SK-N-SH (cell line): ENCODE measurements around the gene ANKMY1.

DNA sequence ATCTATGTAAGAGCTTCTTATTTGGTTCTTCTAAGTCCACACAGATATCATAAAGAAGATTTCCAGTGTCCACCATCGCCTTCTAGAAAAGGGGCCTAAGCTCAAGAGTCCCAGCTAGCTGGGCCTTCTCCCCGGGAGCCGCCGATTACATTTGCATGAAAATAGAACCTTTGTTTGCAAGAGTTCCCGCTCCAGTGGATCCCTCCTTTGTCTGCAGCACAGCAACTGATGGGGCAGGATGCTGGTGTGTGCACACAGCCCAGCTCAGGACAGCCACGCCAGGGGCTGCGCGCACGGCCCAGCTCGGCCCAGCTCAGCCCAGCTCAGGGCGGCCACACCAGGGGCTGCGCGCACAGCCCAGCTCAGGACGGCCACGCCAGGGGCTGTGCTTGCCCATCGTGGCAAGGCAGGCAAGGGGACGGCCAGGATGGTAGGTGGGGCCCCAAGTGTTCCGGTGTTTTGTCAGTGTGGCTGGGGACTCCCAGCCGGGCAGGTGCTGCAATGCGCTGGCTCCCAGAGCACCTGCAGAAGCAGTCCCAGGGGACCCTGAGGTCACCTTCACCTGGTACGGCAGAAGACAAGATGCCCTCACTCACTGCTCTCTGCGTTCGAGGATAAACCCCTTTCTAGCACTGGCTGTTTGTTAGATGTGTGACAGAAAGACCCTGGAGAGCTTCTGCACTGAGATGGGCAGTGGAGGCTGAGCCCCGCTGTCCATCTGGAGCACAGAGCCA lies 108.9 kb downstream of the HDAC4 start:
- RRBS = no CpG with 5 or more reads among the region's 24 CpGs
CAGE:
- cytosol, long polyA plus RNA = no peak
- long polyA plus RNA = no peak
- nucleus, long polyA plus RNA = no peak

DNA sequence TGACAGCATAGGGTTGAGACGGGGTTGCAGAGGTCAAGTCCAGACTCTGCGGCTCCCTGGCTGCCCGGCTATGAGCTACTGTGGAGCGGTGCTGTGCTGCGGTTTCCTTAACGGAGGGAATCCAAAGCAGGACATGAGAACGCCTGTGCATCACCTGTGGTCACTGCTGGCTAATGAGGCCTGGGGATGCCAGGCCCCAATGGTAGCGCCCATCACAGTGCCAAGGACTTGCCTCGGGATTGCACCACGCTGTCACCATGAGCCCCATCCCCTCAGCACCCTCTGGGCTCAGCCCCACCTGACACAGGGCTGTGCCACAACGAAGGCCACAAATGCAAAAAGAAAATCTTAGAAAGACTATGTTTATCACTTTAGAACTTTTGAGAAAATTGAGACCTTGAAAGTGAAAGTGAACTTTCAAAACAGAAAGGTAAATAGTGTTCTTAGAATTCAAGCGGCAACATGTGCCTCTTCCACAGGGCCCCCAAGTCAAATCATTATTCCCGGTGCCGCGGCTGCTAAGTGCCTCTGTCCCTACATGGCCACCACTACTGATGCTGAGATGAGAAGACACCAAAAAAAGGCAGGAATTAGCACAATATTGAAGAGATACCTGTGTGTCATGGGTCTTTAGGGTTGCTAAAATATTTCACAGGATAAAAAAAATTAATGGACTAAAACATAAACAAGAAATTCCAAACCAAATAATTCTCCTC lies 103.2 kb downstream of the HDAC4 start:
- RRBS = no CpG with 5 or more reads among the region's 15 CpGs
CAGE:
- cytosol, long polyA plus RNA = no peak
- long polyA plus RNA = no peak
- nucleus, long polyA plus RNA = no peak

DNA sequence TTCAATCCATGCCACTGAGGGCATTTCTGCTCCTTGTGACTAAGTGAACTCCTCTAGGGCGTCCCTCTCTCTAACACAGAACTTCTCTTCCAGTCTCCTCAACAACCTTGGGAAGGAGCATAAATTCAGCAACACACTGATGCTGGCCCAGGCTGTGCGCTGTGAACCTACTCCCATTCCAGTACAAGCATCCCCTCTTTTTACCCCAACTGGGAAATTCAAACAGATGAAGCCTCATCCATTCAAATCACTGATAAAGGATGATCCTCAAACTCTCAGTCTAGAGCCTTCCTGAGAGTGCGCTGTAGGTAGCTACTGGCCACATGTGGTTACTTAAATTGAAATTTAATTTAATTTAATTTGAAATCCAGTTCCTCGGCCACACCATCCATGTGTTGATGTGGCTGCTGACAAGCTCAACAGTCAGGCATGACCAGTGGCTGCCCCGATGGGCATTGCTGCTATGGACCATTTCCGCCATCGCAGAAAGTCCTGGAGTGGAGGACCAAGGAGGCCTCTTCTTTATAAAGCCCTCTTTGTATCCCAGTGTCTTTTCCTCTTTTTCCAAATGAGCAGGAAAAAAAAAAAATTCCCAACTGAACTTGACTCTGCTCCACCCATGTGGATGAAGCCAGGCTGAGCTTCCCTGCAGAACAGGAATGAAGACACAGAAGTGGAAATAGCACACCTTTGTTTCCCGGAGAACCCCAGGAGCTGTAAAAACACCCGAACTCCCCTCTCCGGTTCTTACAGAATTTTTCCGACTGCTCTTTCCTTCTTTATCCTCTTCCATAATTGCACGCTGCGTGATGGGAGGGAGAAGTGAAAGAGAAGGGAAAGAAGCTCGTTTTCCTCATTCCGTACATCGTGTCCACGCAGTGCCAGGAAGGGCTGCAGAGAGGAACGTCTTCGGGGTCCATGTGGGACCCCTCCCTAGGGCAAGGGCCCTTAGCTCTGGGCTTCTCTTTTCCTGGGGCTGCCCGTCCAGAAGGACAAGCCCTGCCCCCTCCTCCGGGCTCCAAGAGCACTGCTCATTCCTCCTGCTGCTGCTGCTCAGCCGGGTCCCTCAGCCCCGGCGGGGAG lies 100.5 kb downstream of the HDAC4 start:
- RRBS = 100% methylated on average over 3 of the region's 24 CpGs
CAGE:
- cytosol, long polyA plus RNA = no peak
- long polyA plus RNA = no peak
- nucleus, long polyA plus RNA = no peak

- RRBS = no CpG with 5 or more reads among the region's 17 CpGs
CAGE:
- cytosol, long polyA plus RNA = no peak
- long polyA plus RNA = no peak
- nucleus, long polyA plus RNA = no peak
Observed at GRCh38 chr2:239305582-239306248, 95.1 kb downstream of the HDAC4 start.

- RRBS = no CpG with 5 or more reads among the region's 4 CpGs
CAGE:
- cytosol, long polyA plus RNA = no peak
- long polyA plus RNA = no peak
- nucleus, long polyA plus RNA = no peak
Observed at GRCh38 chr2:239310258-239310702, 90.5 kb downstream of the HDAC4 start.

GRCh38 chr2:239400349-239400705 lies 493 bp downstream of the HDAC4 start:
- RRBS = 1% methylated on average over 48 of the region's 62 CpGs
CAGE:
- cytosol, long polyA plus RNA = no peak
- long polyA plus RNA = no peak
- nucleus, long polyA plus RNA = no peak

GRCh38 chr2:239409986-239410427 lies 9.2 kb upstream of the HDAC4 start:
- RRBS = no CpG with 5 or more reads among the region's 7 CpGs
CAGE:
- cytosol, long polyA plus RNA = no peak
- long polyA plus RNA = no peak
- nucleus, long polyA plus RNA = no peak

GRCh38 chr2:239465183-239466243 lies 64.7 kb upstream of the HDAC4 start:
- RRBS = 68% methylated on average over 5 of the region's 29 CpGs
CAGE:
- cytosol, long polyA plus RNA = no peak
- long polyA plus RNA = no peak
- nucleus, long polyA plus RNA = no peak

- RRBS = 68% methylated on average over 5 of the region's 12 CpGs
CAGE:
- cytosol, long polyA plus RNA = no peak
- long polyA plus RNA = no peak
- nucleus, long polyA plus RNA = no peak
Observed at GRCh38 chr2:239751658-239752040, 273.5 kb downstream of the NDUFA10 start.

GRCh38 chr2:239911992-239912649 lies 113.0 kb downstream of the NDUFA10 start:
- RRBS = no CpG with 5 or more reads among the region's 14 CpGs
CAGE:
- cytosol, long polyA plus RNA = no peak
- long polyA plus RNA = no peak
- nucleus, long polyA plus RNA = no peak

- RRBS = no CpG with 5 or more reads among the region's 3 CpGs
CAGE:
- cytosol, long polyA plus RNA = no peak
- long polyA plus RNA = no peak
- nucleus, long polyA plus RNA = no peak
Observed at GRCh38 chr2:240236929-240237206, 96.4 kb upstream of the OTOS start.

DNA sequence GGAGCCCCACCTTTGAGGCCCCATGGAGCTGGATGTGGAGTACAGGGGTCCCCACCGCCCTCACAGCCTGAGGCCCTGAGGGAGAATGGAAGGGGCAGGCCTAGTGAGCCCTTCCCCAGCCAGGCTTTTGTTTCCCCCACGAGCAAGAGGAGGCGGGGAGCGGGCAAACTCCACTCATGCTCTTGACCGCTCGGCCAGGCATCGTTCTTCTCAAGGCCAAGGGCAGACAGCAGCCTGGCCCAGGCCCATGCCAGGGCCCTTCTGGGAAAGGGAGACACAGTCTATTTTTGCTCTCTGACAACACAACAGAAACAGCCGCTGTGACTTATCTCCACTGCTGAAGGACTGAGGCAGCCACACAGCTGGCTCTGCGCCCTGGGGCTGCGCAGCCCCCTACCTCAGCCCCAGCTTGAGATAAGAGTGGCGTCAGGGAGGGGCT lies 118.7 kb upstream of the OTOS start:
- RRBS = no CpG with 5 or more reads among the region's 11 CpGs
CAGE:
- cytosol, long polyA plus RNA = no peak
- long polyA plus RNA = no peak
- nucleus, long polyA plus RNA = no peak

GRCh38 chr2:240259530-240260301 lies 119.3 kb upstream of the OTOS start:
- RRBS = no CpG with 5 or more reads among the region's 13 CpGs
CAGE:
- cytosol, long polyA plus RNA = no peak
- long polyA plus RNA = no peak
- nucleus, long polyA plus RNA = no peak

DNA sequence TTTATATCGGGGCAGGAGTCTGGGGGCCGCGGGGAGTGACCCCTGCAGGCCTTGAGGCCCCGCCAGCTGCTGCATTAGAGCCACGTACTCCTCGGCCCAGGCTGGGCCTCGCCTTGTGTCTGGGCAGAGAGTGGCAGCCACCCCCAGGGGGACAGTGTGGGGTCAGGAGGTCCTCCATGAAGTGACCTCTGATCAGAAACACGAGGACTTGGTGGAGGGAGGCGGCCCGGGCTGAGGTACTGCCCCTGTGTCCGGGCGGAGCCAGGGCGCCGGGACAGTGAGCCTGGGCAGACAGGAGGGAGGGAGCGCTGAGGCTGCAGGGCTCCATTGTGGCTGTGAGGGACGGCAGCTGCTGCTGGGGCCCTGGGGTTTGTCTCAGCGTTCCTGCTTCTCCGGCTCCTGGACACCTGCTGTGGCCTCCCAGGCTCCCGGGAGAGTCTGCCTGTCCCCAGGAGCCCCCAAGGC lies 24.2 kb downstream of the GPC1 start:
- RRBS = no CpG with 5 or more reads among the region's 19 CpGs
CAGE:
- cytosol, long polyA plus RNA = no peak
- long polyA plus RNA = no peak
- nucleus, long polyA plus RNA = no peak

GRCh38 chr2:240464623-240465159 lies 29.2 kb downstream of the GPC1 start:
- RRBS = no CpG with 5 or more reads among the region's 28 CpGs
CAGE:
- cytosol, long polyA plus RNA = no peak
- long polyA plus RNA = no peak
- nucleus, long polyA plus RNA = no peak

DNA sequence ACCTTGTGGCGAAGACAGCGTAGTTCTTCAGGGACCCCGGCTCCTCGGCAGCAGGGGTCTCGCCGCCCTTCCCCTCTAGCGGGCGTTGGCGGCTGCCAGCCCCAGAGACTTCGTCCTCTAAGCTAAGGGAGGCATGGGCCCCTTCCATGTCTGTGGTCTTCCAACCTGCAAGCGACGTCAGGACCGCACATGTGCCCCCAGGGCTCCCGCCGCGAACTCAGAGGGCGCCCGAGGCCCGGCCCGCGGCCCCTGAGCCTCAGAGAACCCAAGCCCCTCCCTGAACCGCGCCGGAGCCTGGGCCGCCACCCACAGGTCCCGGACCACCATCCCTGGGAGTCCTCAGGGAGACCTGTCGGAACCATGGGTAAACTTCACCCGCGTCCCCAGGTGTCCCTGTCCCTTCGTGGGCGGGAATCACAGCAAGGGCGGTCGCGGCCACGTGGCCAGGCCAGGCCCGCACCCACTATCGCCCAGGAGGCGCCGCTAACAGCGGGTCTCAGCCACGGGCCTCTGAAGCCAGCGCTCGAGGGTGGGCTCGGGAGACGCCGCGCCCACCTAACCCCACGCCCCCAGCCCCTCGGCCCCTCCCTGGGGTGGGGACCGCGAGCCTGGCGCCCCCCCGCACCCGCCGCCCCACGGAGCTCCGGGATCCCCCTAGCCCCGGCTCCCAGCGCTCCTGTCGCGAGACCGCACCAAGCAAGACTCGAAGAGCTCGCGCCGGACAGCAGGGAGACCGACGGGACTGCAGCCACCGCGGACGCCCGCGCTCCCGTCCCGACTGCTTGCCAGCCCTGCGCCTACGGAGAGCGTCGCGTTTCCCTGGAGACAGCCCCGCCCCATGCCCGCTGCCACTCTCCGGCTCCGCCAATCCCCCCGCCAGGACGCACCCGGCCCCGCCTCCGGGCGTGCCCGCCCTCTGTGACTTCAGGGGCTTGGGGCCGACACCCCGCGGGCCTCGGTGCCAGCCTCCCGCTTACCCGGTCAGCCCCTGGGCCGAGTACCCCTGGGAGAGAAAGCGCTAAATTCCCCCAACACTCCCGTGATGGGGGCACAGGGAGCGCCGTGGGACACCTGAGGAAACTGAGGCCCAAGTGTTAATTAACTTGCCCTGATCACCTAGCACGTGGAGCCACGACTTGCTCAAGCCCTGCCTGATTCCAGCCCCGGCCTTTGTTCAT lies at the start of gene ANKMY1:
ANKMY1 (minus strand) TSS at position 801 of the 1,178 bp plus-strand sequence.
- RRBS = 22% methylated on average over 26 of the region's 105 CpGs
CAGE:
- cytosol, long polyA plus RNA = no peak
- long polyA plus RNA = no peak
- nucleus, long polyA plus RNA = no peak

- RRBS = no CpG with 5 or more reads among the region's 2 CpGs
CAGE:
- cytosol, long polyA plus RNA = no peak
- long polyA plus RNA = no peak
- nucleus, long polyA plus RNA = no peak
Observed at GRCh38 chr2:240559663-240560060, 495 bp upstream of the DUSP28 start.

GRCh38 chr2:240565371-240566124 lies 2.7 kb upstream of the RNPEPL1 start:
- RRBS = no CpG with 5 or more reads among the region's 25 CpGs
CAGE:
- cytosol, long polyA plus RNA = no peak
- long polyA plus RNA = no peak
- nucleus, long polyA plus RNA = no peak

DNA sequence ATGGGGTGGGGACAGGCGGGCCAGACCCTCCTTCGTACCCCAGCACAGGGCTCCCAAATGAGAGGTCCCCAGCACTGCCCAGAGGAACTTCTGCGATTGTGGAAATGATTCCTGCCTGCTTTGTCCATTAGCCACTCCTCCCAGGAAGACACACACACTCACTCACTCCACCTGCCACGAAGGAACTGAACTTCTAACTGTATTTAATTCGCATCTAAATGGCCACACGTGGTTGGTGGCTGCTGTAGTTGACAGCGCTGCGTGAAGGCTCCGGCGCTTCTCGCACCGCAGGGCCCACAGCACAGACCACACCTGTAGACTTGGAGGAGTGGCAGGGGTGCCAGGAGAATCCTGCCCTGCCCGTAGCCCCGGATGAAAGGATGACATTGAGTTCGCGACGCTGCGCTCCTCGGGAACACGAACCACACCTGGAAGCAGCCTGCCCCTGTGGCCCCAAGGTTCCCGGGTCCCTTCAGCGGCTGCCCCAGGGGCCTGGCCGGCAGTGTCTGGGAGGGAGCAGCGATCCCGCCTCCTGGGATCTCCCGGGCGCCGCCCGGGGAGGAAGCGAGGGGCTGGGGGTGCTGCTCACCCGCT lies 501 bp upstream of the RNPEPL1 start:
- RRBS = 3% methylated on average over 18 of the region's 31 CpGs
CAGE:
- cytosol, long polyA plus RNA = no peak
- long polyA plus RNA = no peak
- nucleus, long polyA plus RNA = no peak

DNA sequence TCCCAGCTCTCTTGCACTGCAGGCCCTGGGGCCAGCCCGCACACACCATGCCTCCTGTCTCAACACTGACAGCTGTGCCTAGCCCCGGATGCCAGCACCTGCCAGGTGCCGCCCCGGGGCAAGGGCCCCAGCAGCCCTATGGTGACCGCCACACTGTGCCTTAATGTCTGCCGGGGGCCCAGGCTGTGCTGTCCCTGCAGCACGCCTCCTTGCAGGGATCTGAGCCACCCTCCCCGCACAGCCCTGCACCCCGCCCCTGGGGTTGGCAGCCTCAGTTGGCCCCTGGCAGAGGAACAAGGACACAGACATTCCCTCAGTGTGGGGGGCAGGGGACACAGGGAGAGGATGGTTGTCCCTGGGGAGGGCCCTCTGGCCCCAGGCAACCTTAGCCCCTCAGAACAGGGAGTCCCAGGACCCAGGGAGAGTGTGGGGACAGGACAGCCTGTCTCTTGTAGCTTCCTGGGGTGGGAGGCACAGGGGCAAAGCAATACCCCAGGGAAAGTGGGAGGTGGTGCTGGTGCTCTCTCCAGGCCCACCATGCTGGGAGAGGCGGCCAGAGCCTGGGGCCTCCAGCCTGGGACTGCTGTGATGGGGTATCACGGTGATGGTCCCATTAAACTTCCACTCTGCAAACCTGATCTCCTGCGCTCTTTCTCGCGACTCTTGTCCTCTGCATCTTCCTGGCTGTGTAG lies 8.3 kb upstream of the CAPN10 start:
- RRBS = 98% methylated on average over 3 of the region's 14 CpGs
CAGE:
- cytosol, long polyA plus RNA = no peak
- long polyA plus RNA = no peak
- nucleus, long polyA plus RNA = no peak